ENCODE results near the genes DNAJB8, CFAP92, EFCC1, RAB43 and ISY1.

DNA sequence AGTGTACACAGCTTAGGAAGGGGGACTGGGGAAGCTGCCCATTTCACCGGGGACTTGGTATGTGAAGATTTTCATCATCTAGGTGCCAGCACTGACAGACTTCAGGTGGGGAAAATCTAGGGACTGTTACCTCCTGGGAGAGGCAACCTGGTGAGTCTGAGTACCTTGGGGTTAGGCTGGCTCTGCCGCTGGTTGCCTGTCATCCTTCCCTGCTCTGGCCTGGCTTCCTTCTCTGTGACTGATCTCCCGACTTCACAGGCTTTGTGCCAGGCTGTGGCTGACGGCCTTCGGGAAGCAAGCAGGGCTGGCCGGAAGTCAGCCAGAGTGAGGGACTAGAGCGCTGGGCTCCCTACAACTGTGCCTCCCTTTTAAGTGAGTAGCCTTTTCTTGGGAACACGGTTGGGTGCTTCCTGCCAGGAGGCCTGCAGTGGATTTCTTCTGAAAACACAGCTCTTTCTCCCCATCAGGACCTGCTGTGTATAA lies 129.4 kb downstream of the EEFSEC start:
- PRO-cap, result no peak
- CAGE, long polyA plus RNA, result no peak

DNA sequence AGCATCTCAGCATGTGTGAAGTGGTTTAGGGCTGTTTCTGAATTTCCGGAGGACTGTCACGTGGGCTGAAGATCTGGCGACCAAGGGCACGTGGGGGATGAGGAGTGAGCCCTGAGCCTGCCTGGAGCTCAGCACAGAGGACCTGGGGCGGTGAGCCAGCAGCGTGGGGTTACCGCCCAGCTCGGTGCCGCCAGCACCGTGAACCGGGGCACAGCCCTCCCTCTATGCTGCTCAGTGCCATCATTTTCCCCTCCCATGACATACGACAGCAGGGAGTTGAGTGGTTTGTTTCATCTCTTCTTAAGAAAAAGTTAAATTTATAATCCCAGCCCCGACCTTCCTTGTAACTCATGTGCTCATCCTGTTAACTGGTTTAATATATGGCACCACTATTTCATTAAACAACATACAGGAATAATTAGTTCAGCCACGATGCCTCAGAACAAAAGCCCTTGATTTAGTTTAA lies 150.1 kb downstream of the DNAJB8 start:
- PRO-cap, result no peak
- CAGE, long polyA plus RNA, result no peak

DNA sequence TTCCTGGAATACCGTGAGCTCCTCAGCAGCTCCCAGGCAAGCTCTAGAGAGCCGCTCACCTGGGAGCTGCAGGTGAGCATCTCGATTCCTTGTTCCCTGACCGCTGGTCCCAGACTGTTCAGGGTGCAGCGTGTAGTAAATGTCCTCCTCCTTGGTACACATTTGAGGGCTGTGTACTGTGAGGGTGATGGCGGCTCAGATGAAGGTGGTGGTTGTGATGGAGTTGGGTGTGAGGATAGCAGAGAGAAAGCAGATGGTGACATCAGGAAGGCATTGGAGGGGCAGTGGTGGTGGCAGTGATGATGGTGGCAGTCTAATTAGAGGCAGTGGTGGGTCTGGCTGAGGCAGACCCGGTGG lies at the start of gene DNAJB8:
Gene DNAJB8, minus strand, starts transcription at position 56 of the 357 bp plus-strand sequence.
- PRO-cap, result no peak
- CAGE, long polyA plus RNA, result no peak

- PRO-cap, result no peak
- CAGE, long polyA plus RNA, result no peak
Measured at GRCh38 chr3:128478973-128479728, 12.5 kb upstream of the DNAJB8 start.

DNA sequence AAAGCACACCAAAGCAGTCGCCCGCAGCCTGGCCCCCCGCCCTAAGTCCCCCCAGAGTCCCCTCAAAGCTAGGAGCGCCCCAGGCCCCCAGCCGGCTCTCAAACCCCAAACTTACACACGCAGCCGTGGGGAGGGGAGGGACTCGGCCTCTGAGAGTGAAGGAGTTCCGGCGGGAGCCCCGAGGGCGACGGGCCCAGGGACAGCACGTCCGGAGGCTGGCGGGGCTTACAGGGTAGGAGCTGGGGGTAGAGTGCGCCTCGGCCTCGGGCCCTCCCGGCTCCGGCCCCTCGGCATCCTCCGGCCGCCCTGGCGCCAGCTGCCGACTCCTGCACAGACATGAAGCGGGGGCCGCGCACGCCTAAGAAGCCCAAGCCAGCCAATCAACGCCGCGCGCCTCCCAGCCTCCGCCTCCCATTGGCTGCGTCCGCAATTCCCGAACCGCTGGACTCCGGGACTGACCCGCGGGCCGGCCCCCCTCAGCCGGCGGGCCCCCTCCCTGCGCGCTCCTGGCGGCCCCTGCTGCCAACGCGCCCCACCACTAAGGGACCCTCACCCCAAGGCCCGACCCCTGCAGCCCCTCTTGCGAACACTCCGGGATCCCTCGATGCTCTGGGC lies 5.3 kb downstream of the GATA2 start:
- PRO-cap, result unidirectional peak, minus-strand start at position 336 of the sequence
- CAGE, long polyA plus RNA, result no peak

DNA sequence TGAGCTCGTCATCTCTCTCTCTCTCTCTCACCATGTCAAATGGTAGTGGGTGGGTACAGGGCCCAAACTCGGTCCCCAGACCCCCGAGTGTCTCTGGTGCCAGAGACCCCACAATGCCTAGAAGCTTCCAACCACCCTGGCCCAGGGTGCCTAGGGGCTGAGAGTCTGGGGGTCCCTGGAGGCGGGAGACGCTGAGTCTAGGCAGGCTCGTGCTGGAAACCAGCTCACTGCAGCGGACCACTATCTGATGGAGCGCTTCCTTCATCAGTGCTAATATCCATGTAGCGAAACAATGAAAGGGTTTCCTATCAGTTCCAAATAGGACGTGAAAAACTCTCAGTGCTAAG lies 77.2 kb downstream of the RPN1 start:
- PRO-cap, result no peak
- CAGE, long polyA plus RNA, result no peak

- PRO-cap, result no peak
- CAGE, long polyA plus RNA, result no peak
Measured at GRCh38 chr3:128605284-128605633, 45.4 kb downstream of the RPN1 start.

DNA sequence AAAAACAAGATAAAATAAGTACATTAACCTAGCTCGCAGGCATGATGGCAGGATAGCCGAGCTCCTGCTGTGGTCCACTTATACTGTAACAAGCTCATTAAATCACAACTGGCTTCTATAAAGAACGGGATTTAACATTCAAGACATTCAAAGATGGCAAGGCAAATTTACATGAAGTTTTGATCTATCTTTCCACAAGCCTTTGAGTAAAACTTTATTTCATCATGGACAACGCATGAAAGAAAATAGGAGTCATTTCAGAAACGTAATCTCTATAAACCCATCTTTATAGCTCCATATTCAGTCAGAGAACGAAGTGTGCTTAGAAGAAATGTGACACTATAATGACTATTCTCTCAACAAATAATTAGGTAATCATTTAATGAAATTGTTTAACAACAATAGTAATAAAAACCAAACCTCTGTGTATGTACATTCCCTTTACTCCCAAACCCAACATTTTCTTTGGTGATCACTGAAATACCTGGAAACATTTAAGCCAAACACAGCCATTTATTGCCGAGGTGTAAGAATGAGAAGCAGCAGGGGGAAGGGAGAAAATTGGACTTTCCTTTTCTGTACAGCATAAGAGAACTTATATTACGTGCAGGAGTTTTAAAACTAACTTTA lies 1.3 kb downstream of the RPN1 start:
- PRO-cap, result no peak
- CAGE, long polyA plus RNA, result no peak

DNA sequence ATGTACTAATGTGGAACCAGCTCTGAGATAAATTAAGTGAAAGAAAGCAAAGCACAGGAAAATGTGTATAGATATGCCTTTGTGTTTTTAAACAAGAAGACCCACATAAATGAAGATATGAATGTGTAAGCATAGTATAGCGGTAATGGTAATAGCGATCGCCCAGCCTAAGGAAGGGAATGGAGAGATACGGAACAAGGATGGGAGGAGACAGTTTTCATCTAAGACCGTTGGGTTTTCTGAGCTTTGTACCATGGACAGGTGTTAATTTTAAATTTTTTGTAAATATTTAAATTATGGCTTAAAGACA lies 30.8 kb upstream of the RPN1 start:
- PRO-cap, result bidirectional peak, plus-strand start at position 164 of the sequence, minus-strand start at position 34 of the sequence
- CAGE, long polyA plus RNA, result no peak

DNA sequence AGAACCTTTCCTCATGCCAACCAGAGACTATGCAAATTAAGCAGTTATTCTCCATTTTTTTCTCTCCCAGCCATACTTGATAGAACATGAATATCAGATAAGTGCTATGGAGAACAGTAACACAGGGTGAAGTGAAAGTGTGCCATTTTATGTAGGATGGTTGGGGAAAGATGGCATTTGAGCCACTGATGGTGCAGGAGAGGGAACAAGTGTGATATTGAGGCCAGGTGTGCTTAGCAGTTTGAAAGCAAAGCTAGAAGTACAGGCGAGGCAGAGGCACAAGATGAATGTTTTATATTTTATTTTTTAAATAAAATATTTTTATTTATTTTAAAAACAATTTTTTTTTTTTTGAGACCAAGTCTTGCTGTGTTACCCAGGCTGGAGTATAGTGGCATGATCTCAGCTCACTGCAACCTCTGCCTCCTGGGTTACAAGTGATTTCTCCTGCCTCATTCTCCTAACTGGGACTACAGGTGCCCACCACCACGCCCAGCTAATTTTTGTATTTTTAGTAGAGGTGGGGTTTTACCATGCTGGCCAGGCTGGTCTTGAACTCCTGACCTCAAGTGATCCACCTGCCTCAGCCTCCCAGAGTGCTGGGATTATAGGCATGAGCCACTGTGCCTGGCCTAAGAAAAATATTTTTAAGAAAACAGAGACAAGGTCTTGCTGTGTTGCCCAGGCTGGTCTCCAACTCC lies 31.4 kb downstream of the RAB7A start:
- PRO-cap, result no peak
- CAGE, long polyA plus RNA, result no peak

GRCh38 chr3:128791173-128792076 lies 65.4 kb downstream of the RAB7A start:
- PRO-cap, result no peak
- CAGE, long polyA plus RNA, result no peak

GRCh38 chr3:128880442-128881276 lies 1.2 kb downstream of the ACAD9 start:
- PRO-cap, result no peak
- CAGE, long polyA plus RNA, result no peak

DNA sequence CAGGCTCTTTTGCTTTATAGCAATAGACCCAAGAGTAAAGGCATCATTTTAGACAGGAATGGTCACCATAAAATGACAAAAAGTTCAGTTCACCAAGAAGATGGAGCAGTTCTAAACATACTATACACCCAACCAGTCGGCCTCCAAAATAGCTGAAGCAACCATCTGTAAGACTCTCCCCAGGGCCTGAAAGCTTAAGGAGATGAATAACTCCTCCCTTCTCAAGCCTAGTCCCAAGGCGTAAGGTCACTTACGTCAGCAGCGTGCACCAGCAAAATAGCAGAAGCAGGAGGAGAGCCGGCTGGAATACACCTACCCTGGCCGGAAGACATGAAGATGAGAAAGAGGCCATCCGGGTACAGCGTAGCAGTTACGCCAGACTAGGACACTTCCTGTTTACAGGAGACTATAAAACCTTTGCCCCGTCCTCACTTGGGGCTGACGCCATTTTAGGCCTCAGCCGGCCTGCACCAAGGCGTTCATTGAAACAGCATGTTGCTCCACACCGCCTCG lies 2.6 kb downstream of the CFAP92 start:
- PRO-cap, result no peak
- CAGE, long polyA plus RNA, result no peak

DNA sequence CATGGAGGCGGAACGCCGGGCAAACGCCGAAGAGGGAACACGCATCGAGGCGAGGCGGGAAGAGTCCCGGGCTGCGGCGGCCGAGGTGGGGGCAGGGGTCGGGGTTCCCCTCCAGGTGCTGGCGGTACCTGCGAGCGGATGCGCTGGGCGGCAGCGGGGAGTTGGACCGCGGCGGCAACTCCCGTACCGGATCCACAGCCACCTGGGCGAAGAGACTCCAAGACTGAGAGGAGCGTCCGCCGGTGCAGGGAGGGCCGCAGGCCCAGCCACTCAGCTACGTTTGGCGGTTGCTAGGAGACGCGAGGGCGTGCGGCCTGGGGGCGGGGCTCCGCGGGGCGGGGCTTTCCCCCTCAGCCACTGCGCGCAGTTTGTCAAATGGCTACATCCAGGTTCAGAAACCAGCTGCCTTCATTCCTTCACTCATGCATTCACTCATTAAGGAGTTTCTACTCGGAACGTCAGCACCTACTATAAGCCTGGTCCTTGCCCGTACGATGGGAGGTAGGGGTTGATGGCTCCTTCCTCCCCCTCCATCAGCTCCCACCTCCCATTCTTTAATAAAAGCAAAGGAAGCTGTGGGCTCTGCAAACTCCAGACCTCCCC lies at the start of gene CFAP92:
Gene CFAP92, minus strand, starts transcription at position 225 of the 603 bp plus-strand sequence.
- PRO-cap, result bidirectional peak, plus-strand start at position 435 of the sequence, minus-strand start at position 225 of the sequence
- CAGE, long polyA plus RNA, result no peak

- PRO-cap, result no peak
- CAGE, long polyA plus RNA, result no peak
Measured at GRCh38 chr3:129000919-129001775, at the start of gene EFCC1. TSS of gene EFCC1 (plus strand) at chr3:129001304.

DNA sequence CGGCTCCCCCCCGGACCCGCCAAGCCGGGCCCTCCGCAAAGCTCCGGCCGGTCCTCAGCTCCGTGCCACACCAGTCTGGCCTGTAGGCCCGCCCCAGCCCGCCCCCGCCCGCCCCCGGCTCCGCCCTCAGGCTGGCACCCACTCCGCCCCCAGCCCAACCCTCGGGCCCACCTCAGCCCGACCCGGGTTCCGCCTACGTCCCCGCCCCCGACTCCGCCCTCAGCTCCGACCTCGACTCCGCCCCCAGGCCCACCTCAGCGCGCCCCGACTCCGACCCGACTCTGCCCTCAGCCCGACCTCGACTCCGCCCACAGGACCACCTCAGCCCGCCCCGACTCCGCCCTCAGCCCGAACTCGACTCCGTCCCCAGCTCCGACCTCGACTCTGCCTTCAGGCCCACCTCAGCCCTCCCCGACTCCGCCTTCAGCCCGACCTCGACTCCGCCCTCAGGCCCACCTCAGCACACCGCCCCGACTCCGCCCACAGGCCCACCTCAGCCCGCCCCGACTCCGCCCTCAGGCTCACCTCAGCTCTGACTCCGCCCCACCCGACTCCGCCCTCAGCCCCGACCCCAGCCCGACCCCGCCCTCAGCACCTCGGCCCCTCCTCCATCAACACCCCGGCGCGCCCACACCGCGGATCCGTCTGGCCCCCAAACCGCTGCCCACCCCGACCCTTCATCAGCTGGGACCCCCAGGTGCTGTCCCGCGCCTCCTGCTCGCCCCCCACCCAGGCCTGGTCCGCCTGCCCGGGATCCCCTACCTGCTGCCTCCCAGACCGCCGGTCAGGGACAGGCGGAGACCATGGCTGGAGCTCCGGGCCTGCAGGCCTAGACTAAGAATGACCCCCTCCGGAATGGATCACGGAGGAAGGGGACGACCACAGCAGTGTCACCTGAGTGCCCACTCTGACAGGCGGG lies at the start of gene RAB43:
Gene RAB43, minus strand, starts transcription at position 77 of the 919 bp plus-strand sequence.
- PRO-cap, result bidirectional peak, plus-strand start at position 332 of the sequence, minus-strand start at position 77 of the sequence; unidirectional peak, minus-strand start at position 386 of the sequence
- CAGE, long polyA plus RNA, result no peak

DNA sequence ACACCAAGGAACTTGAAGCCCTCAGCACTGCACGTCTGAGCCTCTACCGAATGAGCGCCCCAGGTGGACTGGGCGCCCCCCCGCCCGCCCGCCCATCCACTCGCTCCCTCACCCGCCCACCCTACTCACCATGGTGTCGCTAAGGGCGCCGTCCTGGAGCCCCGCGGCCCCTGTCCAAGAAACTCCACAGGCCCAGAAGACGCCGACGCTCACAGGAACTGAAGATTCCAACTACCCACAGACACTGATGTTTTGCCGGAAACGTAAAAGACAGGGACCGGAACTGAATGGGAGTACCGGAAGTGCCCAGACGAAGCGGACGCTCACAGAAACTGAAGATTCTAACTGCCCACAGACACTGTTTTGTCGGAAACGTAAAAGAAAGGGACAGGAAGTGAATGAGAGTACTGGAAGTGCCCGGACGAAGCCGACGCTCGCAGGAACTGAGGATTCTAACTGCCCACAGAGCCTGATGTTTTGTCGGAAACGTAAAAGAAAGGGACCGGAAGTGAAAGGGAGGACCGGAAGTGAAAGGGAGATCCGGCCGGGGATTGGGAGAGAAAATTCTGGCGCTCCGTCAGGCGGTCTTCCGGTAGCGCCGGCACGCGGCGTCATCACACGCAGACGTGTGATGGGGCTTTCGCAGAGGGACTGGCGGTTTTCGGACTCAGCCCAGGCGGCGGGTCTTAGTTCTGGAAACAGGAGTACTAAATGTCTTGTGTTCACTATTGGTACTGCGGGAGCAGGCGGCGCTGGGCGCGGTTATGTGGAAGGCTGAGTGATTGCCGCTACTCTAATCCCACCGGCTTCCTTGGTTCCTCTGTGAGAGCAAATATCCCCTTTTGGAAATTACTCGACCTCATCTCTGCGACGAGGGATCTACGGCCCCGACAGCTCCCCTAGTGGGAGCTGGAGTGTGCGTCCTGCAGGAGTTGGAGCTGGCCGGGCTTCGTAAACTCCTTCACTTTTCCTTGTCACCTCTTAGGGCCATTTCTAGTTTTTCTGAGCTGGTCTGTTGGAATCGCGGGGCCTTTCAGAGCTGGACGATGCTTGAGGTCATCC lies at the start of gene ISY1:
Gene ISY1, minus strand, starts transcription at position 220 of the 1,062 bp plus-strand sequence.
- PRO-cap, result bidirectional peak, plus-strand start at position 122 of the sequence, minus-strand start at position 37 of the sequence; bidirectional peak, plus-strand start at position 173 of the sequence, minus-strand start at position 213 of the sequence; bidirectional peak, plus-strand start at position 390 of the sequence, minus-strand start at position 445 of the sequence; bidirectional peak, plus-strand start at position 621 of the sequence, minus-strand start at position 653 of the sequence; bidirectional peak, plus-strand start at position 895 of the sequence, minus-strand start at position 824 of the sequence
- CAGE, long polyA plus RNA, result start-site peak on the minus strand centred at position 228 of the sequence, 43 bp wide, 223 and 94 reads in 2 replicates

- PRO-cap, result no peak
- CAGE, long polyA plus RNA, result start-site peak on the plus strand at chr3:129170375-129170444, 8 and 13 reads in 2 replicates
Measured at GRCh38 chr3:129169570-129170722, 9.1 kb upstream of the ISY1 start.

GRCh38 chr3:129211606-129212227 lies 28.0 kb upstream of the CNBP start:
- PRO-cap, result no peak
- CAGE, long polyA plus RNA, result no peak

DNA sequence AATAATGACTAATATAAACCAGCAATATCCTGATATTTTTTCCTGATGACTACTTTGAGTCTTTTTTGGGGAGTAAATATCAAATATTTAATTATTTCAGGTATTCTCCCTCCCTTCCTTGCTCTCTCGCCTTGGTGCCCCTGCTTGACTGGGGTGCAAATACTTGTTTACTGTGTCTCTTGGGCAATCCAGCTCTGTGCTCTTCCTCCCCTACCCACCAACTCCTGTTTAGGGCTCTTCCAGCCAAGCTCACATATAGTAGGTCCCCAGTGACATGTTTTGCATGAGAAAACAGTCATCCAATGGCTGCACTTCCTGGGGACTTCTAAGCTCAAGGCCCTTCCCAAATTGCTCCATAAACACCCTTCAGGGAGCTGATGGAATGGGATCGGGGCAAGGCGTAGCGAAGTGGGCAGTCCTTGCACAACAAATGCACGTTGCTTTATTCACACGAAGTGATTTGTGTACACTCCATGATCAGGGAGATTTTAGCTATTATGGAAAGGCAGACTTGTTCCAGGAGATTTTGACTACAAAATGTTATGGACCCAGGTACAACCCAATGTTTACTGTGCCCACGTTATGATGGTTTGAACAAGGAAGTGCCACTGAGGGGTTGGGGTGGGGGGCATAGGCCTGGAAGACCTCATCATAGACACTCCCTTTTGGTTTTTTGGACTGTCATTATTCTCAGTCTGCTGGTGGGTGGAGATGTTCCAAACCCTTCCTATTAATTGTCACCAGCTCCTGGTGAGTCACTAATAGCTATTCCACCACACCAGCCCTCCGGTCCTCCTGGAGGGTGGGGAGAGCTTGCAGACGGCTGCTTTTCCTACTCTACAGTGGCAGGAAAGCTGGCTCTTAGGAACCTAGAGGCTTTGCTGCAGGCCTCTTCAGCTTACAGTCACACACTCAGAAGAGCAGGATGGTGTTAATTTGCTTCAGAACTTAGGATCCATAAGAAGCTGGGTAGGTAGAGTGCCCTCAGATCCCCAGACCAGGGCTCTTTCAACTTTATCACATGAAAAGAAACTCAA lies 9.2 kb upstream of the COPG1 start:
- PRO-cap, result no peak
- CAGE, long polyA plus RNA, result no peak